SK-N-DZ (cell line): ENCODE measurements around the gene ORAI2.

DNA sequence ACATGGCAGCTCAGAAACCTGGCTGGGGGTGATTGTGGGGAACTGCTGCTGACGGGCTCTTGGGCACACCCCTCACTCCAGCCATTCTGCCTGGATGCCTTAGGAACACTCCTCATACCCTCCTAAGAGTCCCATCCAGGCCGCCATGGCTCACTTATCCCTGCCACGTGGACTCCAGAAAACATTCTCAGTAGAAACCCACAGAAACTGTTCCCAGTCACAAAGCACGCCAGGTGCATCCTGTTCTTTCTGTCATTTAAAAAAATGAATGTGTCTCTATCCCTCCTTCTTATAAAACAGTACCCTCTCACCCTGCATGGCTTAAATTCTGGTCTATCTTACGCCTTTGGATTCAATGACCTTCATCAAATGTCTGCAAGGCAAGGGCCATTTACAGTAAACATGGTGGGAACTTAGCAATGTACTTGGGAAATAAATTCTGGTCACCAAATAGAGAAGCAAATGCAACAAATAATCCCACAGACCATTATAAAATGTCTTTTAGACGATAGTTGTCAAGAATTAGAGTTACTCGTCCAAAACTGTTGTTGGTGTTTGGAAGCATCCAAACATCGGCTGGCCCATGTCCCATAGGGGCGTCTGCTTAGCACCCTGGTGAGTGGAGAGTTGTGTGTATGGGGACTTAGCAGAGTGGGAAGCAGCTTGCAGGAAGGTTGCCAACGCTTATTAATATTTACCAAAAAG lies 177.8 kb downstream of the CUX1 start:
RAMPAGE:
- cytosol, long total RNA, result no peak
- nucleus, long total RNA, result no peak

DNA sequence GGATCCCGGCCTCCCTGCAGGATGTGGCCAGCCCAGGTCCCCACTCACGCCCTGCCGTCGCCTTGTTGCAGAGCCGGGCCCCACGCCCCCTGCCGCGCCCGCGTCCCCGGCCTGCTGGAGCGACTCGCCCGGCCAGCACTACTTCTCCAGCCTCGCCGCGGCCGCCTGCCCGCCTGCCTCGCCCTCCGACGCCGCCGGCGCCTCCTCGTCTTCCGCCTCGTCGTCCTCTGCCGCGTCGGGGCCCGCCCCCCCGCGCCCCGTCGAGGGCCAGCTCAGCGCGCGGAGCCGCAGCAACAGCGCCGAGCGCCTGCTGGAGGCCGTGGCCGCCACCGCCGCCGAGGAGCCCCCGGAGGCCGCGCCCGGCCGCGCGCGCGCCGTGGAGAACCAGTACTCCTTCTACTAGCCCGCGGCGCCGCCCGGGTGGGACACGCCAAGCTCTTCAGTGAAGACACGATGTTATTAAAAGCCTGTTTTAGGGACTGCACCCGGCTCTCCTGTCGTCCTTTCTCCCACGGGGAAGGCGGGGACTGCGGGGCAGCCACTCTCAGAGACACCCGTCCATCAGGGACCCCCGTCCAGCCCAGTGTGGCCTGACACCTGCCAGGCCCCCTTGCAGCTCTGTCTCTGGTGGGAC lies 34.7 kb downstream of the SH2B2 start:
RAMPAGE:
- cytosol, long total RNA, result no peak
- nucleus, long total RNA, result no peak

DNA sequence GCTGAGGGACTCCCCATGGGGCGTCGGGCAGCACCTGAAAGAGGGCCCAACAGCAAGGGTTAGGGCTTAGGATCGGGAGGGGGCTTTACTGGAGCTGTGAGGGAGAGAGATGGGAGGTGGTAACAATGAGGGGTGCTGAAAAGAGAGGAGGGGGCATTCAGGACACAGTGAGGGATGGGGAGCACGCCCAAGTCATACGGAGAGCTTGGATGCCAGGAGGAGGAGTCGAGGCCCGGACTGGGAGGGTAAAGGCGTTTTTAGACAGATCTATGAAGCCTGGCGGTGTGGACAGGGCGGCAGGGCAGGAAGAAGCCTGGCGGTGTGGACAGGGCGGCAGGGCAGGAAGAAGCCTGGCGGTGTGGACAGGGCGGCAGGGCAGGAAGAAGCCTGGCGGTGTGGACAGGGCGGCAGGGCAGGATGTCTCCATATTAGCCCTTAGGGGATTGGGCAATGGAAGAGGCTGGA lies 34.3 kb downstream of the SPDYE6 start:
RAMPAGE:
- cytosol, long total RNA, result no peak
- nucleus, long total RNA, result no peak

GRCh38 chr7:102363336-102364626 lies 7.5 kb upstream of the SPDYE6 start:
RAMPAGE:
- cytosol, long total RNA, result no peak
- nucleus, long total RNA, result no peak

DNA sequence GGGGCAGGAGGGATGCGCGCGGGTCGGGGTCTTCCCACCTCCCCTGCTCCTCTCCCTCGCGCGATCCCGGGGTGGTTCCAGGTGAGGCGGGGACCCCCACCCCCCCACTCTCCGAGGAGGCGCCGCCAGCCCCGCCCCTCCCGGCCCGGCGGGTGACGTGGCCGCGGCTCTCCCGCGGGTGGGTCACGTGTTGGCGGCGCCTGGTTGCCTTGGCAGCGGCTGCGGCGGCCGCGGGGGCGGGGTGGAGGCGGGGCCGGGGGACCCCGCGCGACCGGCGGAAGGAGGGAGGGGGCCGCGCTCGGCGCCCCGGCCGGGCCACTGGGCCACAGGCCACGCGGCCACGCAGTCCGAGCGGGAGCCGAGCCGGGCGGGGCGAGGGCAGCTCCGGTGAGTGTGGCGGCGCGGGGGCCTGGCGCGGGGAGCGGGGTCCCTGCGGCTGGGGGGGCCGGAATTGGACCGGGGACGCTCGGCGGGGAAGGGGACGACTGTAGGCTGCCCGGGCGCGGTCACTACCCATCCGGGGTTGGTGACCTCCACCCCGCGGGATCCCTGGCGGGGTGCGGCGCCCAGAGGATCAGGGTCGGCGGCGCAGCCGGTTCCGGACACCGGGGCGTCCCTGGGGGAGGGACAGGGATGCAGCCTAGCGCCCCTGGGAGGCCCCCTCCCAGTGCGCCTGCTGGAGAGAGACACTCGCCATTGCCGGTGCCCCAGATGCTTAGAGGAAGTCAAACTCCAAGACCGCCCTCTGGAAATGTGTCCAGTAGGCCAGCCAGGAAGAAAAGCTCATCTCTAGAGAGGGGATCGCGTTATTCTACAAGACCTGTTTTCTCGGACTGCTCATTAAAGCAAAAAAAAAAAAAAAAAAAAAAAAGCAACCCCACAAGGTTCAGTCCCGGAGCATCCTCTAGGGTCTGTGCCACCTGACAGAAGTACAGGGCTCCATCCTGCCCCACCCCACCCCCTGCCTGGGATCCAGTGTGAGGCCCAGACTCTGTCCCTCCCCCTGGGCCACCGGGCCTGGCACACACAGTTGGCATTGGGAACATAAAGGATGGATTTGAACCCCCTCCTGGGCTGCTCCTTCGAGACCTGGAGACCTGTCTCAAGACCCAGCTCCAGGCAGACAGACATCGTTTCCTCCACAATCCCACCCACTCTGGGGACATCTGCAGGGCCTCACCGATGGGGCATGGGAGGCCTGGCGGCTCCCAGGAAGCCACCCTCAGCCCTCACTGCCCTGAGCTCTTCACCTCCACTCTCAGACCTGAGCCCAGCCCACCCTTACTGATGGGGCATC lies at the start of gene ORAI2:
ORAI2 (plus strand) TSS at position 301 of the 1,297 bp plus-strand sequence.
RAMPAGE:
- cytosol, long total RNA, result no peak
- nucleus, long total RNA, result no peak

RAMPAGE:
- cytosol, long total RNA, result no peak
- nucleus, long total RNA, result no peak
Measured at GRCh38 chr7:102448806-102449241, 15.4 kb downstream of the ORAI2 start.

GRCh38 chr7:102454281-102454912 lies 10.3 kb downstream of the ALKBH4 start:
RAMPAGE:
- cytosol, long total RNA, result no peak
- nucleus, long total RNA, result no peak

DNA sequence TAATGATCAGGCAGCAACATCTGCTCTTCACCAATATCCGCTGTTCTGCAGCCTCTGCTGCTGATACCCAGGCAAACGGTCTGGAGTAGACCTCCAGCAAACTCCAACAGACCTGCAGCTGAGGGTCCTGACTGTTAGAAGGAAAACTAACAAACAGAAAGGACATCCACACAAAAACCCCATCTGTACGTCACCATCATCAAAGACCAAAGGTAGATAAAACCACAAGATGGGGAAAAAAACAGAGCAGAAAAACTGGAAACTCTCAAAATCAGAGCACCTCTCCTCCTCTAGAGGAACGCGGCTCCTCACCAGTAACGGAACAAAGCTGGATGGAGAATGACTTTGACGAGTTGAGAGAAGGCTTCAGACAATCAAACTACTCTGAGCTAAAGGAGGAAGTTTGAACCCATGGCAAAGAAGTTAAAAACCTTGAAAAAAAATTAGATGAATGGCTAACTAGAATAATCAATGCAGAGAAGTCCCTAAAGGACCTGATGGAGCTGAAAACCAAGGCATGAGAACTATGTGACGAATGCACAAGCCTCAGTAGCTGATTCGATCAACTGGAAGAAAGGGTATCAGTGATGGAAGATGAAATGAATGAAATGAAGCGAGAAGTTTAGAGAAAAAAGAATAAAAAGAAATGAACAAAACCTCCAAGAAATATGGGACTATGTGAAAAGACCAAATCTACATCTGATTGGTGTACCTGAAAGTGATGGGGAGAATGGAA lies 32.8 kb downstream of the FAM185A start:
RAMPAGE:
- cytosol, long total RNA, result no peak
- nucleus, long total RNA, result no peak

DNA sequence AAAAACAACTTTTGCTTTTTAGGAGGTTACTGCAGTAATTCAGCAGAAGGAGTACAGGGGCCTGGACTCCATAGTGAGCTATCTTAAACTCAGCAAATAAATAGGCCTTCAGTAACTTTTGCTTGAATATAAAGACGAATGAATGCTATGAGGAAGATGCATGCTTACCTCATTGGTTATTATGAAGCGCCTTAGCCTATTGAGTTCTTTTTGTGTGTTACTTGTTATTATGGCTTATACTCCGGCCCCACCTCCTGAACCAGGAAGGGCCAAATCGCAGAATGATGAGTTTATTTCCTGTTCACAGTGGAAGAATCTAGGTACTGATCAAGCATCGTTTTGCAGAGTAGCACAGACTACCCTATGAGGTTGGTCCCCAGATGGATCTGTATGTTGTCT lies 42.5 kb downstream of the FAM185A start:
RAMPAGE:
- cytosol, long total RNA, result no peak
- nucleus, long total RNA, result no peak

GRCh38 chr7:102973099-102973992 lies 60.5 kb downstream of the LRRC17 start:
RAMPAGE:
- cytosol, long total RNA, result no peak
- nucleus, long total RNA, result no peak

DNA sequence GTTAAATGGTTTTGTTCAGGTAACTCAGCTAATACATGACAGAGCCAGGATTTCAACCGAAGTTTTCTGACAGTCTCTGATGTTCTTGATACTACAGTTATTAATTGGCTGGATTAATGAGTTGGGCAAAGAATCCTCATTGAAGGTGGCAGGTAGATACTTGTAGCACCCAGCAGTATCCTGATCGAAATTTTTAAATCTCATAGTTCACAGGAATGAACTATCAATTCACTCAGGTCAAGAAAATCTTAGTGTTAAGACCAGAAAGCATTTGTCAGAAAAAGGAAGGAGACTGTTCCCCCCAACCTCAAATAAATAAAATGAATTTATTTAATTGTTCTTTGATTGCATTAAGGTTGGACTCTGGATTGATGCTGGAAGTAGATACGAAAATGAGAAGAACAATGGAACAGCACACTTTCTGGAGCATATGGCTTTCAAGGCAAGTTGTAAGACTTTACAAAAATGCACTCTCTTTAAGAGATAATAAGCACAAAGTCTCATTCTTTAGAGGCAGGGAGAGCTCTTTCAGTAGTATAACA lies 1.9 kb downstream of the PMPCB start:
RAMPAGE:
- cytosol, long total RNA, result no peak
- nucleus, long total RNA, result no peak

DNA sequence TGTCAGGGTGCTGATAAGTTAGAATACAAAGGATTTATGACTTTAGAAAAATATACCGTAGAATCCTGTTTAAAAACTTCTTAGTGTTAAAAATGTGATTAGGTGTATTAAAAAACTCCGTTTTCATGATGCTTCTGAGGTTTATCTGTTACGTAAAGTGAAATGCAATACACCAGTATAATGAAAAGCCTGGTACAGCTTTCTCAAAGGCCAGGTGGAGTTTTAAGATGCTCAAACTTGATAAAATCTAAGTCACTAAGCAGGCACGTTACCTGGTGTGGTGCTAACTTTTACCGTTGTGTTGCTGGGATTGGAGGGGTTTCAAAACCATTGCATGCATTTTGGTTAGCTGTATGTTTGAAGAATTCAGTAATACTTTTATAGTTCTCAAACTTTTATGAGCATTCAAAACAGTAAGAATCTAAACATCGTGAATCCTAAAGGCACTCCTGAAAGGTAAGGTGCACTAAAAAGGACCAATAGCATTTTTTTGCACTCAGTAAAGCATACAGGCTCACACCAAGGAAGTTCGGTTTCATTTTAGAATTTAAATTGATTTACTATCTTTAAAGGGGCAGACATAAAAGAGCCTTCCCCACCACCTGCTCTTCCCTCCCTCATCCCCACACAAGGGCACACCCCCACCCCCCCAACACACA lies 22.4 kb downstream of the PSMC2 start:
RAMPAGE:
- cytosol, long total RNA, result no peak
- nucleus, long total RNA, result no peak

RAMPAGE:
- cytosol, long total RNA, result no peak
- nucleus, long total RNA, result no peak
Measured at GRCh38 chr7:104470930-104471194, 142.5 kb downstream of the LHFPL3 start.

DNA sequence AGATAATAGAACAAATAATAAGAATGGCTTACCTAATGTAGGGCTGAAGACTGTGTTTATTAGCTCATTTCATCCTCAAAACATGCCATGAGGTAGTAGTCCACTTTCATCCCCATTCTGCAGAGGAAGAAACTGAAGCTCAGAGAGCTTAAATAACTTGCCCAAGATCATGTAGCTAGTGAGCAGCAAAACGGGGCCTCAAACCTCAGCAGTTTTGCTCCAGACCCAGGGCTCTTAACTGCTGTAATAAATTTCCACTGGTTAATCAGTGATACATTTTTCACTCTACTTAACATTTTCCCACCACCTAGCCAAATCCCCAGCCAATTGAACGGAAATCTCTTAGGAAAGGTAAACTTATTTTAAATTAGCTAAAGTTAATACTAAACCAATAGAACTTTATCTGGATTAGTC lies 87.6 kb upstream of the KMT2E start:
RAMPAGE:
- cytosol, long total RNA, result no peak
- nucleus, long total RNA, result no peak

RAMPAGE:
- cytosol, long total RNA, result no peak
- nucleus, long total RNA, result no peak
Measured at GRCh38 chr7:104985716-104986529, 28.1 kb upstream of the KMT2E start.

RAMPAGE:
- cytosol, long total RNA, result no peak
- nucleus, long total RNA, result no peak
Measured at GRCh38 chr7:105006175-105007126, 7.6 kb upstream of the KMT2E start.

GRCh38 chr7:105010786-105011193 lies 3.2 kb upstream of the KMT2E start:
RAMPAGE:
- cytosol, long total RNA, result no peak
- nucleus, long total RNA, result no peak

DNA sequence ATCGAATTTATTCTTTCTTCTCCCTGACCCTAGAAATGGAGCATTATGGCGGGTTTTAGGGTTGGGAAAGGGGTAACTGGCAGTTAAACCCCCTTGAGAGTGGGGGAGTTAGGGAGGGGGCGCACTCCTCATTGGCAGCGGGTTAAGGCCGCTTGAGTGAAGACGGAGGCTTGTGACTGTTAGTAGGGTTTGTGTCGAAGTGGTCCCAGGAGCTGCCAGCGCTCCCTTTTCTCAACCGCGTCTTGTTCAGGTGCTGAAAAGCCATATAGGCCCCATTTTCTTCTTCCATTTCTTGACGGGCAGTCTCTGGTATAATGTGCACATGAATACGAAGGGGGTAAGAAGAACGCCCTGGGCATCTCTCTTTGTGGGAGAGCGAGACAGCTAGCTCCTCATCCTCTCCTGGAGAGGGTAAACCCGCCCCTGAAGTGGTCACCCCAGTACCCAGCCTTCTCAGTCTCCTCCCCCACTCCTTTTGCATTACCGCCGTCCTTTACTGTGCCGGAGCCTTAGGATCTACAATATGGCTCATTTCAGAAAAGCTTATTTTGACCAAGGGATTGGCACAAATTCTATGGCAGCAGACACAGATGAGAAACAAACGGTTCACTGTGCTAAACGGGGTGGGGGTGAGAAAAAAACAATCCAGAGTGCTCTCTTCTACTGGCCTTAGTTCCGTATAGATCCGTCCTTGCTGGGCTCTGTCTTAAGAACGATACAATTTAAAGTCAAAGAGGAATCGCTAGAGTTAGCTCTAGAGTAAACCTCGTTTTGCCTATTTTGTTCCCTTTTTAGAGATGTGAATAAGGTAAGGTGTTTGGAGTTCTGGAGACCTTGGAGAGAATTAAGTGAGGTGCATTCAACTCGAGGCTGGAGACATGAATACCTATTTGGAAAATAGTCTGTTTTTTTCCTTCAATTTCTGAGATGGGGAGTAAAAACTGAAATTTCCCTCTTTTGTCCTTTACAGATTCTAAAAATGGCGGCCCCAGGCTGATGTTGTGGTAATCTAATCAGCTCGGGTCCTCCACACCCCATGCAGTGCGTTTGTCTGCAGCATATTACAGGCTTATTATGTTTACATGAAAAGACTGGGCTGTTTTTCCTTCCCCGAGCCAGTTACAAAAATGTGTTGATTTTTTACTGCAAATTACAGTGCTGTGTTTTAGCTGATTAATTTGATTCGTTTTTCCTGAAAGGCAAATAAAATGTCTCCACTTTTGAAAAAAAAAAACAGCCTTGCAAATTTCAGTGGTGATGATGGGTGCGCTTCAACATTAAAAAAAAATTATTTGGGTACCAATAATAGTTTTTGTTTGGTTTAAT lies 1.2 kb downstream of the KMT2E start:
RAMPAGE:
- cytosol, long total RNA, result no peak
- nucleus, long total RNA, result no peak

RAMPAGE:
- cytosol, long total RNA, result no peak
- nucleus, long total RNA, result no peak
Measured at GRCh38 chr7:105016195-105017103, 2.4 kb downstream of the KMT2E start.

GRCh38 chr7:105359666-105360322 lies 28.9 kb downstream of the SRPK2 start:
RAMPAGE:
- cytosol, long total RNA, result no peak
- nucleus, long total RNA, result no peak